Colon Carcinoma Metastatic in the Brain (tissue), 2 donors: ENCODE measurements around the genes ENSG00000283536, TARBP2, HOXC6 and HNRNPA1.

GRCh38 chr12:53191109-53191504 is 10.4 kb upstream of the CSAD start:
- PRO-cap, 2 experiments: no peak in any of the 2 experiments

GRCh38 chr12:53232841-53233268 is 846 bp upstream of the RARG start:
- PRO-cap, 2 experiments: no peak in any of the 2 experiments

DNA sequence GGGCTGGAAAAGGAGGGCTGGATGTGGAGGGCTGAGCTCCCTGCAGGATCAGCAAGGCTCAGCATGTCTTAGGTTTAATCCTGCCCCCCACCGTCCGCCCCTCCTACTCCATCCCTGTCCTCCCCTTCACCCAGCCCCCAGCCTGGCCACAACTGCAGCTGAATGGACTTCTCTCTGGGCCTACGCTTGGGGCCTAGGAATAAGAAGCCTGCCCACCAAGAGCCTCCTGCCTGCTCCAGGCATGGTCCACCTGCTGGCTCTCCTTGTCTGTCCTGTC is at the start of gene ENSG00000283536:
TSS of gene ENSG00000283536 (plus strand) at position 140 of the 277 bp plus-strand sequence.
- PRO-cap, 2 experiments: no peak in any of the 2 experiments

GRCh38 chr12:53500868-53501964 is at the start of gene TARBP2:
Gene TARBP2, plus strand, starts transcription at chr12:53501283.
- PRO-cap, 2 experiments: peak in 2 of 2 experiments; most common plus-strand start chr12:53500935 (in 1); most common minus-strand start chr12:53501215 (in 2)

DNA sequence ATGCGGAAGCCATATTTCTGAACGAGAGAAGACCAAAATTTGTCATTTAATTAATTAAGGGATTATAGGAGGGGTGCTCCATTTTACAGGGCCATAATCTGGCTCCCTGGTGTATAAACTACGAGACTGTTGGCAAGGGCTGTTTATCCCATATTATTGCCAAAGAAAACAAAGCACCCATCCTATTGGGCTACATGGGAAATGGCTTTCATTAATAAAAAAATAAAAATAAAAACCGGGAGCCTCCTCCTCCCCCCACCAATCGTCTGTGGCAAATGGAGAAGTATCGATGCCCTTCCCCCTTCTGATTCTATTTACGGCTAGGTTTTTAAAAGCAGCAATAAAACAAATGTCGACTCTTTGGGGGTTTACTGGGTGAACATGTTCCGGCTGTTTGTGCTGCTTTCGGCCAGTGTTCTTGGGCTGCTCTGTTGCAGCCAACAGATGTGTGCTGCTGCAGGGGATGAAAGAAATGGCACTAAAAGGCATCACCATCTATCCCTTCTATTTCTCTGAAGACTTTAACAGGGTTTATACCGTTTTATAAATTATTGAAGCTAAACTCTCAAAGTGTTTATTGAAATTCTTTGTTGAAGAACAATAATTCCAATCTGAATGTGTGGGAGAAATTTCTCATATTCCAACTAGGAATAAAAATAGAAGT is 24.7 kb downstream of the ATF7 start:
- PRO-cap, 2 experiments: no peak in any of the 2 experiments

GRCh38 chr12:53696083-53696739 is 20.3 kb upstream of the ATP5MC2 start:
- PRO-cap, 2 experiments: no peak in any of the 2 experiments

DNA sequence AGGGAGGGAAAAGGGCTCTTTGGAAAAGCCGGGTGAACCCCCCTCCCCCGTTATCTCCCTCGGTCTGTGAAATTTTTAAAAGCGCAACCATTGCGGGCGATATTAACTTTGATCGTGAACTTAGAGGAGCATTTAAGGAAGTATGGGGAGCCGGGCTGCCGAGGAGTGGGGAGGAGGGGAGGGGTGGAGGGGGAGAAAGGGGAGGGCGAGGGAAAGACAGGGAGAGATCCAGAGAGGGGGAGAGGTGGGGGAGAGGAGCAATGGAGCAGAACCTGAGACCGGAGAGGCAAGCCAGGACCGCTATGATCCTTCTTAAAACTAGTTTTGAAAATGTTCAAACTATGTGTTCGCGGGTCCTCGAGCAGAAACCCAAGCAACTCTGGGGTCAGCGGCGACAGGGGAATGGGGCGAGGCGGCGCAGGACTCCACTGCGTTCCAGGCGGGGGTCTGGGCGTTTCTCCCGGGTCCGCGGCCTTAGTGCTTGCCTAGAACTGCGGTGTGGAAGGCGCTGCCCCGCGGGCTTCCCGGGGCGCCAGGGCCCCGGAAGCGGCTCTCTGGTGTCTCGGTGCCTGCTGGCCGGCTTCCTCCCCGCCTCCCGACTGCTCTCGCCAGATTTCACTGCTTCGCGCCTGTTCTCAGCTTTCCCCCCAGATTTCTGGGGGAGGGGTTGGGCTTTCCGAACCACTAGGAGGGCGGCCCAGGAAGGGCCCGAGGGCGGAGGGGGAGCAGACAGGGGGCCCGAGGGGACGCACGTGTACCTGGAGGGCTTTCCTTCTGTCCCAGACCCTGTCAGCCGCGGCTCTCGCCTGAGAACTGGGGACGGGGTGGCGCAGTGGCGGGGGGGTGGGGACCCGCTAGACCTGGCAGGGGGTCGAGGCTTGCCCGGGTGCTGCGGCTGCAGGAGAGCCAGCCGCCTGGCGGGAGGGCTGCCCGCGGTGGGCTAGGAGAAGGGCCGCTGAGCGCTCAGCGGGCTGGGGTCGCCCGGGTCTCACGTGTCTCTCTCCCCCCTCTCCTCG is 1.5 kb downstream of the HOXC11 start:
- PRO-cap, 2 experiments: peak in 2 of 2 experiments; most common plus-strand start position 560 of the sequence (in 1); most common minus-strand start position 556 of the sequence (in 2)

DNA sequence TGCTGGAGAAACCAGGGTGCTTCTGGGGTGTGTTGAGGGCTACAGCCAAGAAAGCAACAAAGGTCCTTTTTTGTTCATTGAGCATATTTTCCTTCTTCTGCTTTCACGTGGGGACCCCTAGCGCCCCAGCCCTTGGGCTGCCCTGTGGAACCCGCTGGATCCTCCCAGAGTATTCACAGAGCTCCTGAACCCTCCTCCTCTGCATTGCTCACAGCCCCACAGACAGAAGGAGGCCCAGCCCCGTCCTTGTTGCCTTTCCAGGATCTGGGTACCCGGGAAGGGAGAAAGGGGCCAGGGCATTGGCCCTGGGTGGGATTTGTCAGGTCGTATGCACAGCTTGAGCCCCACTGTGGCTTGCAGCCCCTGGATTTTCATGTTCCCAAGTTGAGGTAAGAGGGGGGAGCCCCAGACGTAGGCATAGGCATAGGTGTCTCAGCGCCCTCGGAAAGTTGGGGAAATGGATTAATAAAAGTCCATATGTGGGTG is 3.3 kb upstream of the HOXC10 start:
- PRO-cap, 2 experiments: no peak in any of the 2 experiments

DNA sequence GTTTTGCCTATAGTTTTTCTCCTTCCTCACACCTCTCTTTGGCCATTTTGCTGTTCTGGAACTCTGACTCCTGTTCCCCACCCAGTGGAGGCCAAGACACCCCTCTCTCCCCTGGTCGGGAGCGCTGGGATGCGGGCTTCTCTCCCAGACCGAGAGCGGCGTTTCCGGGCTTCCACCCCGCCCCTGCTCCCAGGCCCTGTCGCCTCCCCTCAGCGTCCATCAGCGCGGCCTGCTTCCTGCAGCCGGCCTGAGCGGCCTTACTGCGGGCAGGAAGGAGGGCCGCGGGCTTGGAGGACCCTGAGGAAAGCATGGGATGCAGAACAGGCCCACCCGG is 4.0 kb upstream of the HOXC8 start:
- PRO-cap, 2 experiments: no peak in any of the 2 experiments

DNA sequence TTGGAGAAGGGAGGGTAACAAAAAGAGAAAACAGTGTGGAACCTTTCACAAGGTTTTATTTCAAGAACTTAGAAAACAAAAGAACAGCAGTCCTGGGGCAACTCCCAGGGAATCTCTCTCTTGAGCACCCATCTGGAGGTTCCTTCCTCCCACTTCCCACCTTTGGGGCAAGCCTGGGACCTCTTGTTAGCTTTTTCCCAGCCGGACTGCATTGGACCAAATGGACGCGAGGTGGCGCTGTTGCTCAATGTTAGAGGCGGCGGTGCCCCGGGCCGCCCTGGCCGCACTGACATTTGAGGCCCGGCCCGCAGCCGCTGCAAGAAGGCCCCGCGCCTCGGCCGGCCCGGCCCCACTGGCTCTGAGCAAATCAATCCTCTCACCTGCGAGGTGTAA is 2.9 kb upstream of the HOXC8 start:
- PRO-cap, 2 experiments: no peak in any of the 2 experiments

DNA sequence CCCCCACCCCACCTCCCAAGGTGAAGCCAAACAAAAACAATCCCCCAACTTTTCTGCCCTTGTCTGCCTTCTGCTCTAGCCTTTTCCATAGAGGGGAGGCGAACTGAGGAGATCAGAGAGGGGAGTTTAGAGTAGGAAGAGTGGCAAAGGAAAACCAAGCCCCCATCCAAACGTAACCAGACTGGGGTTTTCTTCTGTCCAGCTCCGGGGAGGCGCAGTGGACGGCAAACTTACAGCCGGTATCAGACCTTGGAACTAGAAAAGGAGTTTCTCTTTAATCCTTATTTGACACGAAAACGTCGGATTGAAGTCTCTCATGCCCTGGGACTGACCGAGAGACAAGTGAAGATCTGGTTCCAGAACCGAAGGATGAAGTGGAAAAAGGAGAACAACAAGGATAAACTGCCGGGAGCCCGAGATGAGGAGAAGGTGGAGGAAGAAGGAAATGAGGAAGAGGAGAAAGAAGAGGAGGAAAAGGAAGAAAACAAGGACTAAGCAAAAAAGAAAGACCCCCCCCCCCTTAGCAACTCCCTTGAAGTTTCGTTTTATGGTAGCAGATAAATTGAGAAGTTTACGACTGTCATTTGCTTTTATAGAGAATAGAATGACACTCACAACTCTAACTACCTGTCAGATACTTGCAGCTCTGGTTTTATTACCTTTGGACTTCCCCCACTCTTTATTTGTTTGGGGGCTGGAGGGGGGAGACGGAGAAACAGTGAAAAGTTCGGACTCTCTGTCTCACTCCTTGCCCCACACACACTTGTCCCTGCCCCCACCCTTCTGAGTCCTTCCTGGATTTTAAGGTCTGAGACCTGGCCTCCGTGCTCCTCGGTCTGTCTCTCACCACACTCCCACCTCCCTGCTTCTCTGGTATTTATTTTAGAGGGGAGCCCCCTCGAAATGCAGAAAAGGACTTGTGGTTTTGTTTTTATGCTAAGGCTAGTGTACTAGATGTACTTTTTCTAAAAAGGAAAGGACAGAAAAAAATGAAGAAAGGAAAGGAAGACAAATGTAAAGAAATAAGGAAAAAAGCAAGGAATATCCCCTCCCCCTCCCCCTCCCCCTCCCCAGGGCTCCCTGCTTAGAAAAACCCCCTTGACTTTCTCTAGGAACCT is 2.5 kb downstream of the HOXC8 start:
- PRO-cap, 2 experiments: no peak in any of the 2 experiments

- PRO-cap, 2 experiments: peak in 1 of 2 experiments; most common plus-strand start chr12:54028711 (in 1)
Measured at GRCh38 chr12:54028082-54028927, at the start of gene HOXC6. Gene HOXC6, plus strand, starts transcription at chr12:54028440.

DNA sequence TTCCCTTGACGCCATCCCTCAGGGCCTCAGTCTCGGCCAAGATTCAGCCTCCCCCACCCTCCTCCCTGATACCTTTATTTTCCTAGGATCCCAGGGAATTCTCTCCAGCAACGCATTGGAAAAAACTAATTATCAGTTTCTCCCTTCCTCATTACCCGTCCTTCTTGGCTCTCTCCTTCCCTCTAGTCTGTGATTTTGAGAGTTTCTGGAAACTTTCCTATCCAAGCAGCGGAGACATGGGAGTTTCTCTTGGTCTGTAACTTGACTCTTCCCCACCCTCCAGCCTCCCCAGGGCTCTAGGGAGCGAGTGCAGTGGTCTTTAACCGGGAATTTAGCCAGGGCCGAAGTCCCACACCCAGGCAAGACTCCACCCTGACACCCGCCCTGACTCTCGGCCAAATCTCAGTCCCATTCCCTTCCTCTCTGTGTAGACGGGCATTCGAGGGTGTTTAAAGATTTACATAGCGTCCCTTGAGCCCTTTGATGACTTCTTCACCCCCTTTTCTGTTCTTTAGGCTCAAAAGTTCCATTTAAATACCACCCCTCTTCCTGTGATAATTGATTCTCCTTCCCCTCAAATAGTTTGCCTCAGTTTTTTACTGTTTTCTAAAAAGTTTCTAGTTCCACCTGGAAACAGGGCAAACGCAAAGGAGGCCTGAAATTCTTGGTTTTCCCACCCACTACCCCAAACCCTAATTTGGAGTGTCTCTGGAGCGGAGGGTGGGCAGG is 6.8 kb downstream of the HOXC5 start:
- PRO-cap, 2 experiments: no peak in any of the 2 experiments

DNA sequence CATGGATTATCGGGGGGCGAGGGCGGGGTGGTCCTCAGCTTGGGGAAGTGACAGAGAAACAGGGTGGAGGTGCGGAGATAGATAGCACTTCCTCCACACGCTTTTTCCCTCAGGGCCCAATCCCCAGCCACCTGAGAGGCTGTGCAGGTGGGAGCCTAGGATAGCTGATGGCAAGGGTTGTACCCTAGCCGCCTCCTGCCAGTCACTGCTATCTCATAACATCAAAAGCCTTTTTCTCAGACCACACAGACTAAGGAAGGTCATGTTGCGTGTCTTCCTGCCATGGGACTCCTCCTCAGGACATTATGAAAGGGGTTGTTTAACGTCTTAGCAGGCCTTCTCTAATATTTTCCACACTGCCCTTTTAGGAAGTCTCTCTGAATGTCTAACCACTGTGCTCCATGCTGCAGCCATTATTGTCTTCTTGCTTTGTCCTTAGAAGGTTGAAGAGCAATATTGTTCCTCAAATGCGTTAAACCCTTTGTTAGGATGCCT is 7.6 kb upstream of the SMUG1 start:
- PRO-cap, 2 experiments: no peak in any of the 2 experiments

DNA sequence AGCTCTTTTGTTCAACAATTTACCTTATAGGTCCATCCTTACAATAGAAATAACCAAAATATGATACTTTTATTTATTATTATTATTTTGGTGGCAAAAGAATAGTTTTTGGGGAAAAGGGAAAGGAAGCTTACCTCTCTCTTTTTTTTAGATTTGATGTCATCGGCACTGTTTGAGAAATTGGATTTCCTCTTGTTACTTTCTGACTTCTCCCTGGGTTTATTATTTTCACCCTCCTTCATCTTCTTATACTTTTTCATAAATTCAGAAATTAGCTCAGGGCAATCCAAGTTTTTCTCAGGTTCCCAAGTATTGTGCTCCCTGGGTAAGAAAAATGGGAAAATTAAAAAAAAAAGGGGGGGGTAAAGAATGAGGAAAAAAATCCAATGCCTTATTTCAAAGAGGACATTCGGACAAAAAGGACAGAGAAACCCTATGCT is 28.0 kb downstream of the CBX5 start:
- PRO-cap, 2 experiments: no peak in any of the 2 experiments

DNA sequence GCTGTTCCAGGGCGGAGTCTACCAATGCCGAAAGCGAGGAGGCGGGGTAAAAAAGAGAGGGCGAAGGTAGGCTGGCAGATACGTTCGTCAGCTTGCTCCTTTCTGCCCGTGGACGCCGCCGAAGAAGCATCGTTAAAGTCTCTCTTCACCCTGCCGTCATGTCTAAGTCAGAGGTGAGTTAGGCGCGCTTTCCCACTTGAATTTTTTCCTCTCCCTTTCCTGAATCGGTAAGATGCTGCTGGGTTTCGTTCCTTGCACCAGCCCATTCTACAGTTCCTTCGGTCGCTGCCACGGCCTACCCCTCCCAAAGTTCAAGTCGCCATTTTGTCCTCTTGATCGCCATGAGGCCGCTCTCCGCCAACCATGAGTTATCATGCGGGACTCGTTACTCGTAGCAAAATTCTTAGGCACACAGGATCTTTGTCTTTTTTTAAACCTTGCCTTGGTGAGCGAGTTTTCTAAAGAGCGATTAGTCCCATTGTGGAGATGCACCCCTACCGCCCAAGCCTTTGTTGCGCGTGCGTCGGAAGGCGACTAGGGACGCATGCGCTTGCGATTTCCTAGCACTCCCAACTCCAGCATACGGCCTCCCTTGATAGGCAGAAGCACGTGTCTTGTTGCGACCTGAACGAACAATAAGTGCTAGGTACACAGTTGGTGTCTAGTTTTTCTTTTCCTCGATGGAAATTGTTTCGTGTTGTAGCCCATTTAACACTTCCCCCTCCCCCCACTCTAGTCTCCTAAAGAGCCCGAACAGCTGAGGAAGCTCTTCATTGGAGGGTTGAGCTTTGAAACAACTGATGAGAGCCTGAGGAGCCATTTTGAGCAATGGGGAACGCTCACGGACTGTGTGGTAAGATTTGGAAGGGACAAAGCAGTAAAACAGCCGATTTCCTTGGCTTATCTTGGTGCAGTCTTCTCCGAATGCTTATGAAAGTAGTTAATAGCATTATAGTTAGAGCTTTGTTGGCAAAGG is at the start of gene HNRNPA1:
TSS of gene HNRNPA1 (plus strand) at position 77 of the 976 bp plus-strand sequence.
- PRO-cap, 2 experiments: peak in 2 of 2 experiments; most common plus-strand start position 57 of the sequence (in 1)

DNA sequence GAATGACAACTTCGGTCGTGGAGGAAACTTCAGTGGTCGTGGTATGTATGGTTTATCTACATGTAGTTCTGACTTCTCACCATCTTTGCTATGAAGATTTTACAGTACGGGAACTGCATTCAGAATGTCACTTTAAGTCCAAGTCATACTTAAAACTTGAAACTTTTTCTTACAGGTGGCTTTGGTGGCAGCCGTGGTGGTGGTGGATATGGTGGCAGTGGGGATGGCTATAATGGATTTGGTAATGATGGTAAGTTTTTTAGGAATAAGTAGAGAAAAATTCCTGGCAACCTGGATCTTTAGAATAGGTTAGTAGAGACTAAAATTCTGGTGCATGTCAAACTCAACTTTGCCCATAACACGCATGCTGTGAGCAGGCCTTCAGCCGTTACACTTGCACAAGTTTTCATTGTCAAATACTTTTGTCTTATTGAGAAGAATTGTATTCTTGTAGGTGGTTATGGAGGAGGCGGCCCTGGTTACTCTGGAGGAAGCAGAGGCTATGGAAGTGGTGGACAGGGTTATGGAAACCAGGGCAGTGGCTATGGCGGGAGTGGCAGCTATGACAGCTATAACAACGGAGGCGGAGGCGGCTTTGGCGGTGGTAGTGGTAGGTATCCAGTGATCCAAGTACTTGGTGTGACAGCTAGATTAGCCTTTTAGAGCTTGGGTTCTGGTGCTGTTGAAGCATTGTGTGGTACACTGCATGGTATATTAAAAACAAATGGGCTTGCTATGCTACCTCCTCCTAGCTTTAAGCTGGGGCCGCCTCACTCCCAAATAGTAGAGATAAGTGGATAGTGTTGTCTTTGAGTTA is 2.3 kb downstream of the HNRNPA1 start:
- PRO-cap, 2 experiments: no peak in any of the 2 experiments

GRCh38 chr12:54351075-54351742 is 13.1 kb downstream of the GPR84 start:
- PRO-cap, 2 experiments: no peak in any of the 2 experiments

DNA sequence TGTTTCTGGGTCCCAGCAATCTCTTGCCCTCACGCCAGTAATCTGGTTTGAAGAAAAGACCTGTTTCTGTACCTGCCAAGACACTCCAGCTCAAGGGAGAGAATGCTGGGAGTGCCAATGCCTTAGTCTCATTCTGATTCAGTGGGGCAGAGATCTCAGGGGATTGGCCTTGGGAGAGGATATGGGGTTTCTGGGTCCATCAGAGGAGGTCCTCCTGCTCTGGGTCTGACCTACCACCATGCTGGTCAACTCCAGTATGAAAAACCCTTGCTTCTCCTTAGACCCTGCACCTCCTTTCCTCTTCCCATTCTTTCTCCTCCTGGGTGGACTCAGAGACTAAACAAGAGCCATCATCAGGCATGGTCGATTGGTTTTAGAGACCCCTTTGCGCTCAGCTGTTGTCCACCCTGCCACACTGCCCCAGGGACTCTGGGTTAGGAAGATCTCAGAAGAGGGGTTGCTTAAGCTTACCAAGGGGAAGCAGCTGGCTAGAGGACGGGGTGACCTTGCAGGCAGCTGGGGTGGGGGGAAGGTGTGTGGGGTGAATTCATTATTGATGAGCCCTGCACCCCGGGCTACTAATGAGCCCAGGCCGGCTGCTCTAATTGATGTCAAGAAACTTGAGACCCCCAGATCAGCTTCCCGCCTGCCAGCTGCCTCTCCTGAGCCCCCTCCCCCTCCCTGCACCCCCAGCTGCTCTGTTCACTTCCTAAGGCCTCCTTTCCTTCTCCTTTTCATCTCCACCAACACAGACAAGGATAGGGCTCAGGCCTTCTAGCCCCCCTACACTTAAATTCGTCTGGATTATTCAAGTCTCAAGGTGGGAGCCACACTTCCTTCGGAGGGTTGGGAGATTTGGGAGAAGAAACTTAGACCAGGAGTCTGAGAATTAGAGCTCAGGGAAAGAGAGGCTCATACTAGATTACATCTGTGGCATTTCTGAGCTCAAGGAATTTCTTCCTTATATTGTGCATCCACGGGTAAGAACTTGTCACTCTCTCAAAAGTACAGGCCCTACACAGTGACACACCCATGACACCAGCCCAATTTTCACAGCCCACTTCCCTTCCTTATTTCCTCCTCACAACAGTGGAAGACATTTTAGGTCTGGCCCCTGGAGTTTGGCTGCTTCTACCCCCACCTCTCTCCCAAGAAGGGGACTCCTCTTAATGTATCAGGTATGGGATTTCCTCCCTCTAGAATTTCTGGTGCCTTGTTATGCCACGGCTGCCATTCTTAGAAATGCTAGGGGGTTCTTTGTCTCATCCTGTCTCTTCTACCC is 8.8 kb upstream of the ZNF385A start:
- PRO-cap, 2 experiments: no peak in any of the 2 experiments

GRCh38 chr12:54435431-54436016 is 16.5 kb upstream of the ITGA5 start:
- PRO-cap, 2 experiments: no peak in any of the 2 experiments